ENCODE measurements around a stretch of chr1.

GRCh38 chr1:209676581-209677157 is 1.5 kb downstream of the G0S2 start:
- RAMPAGE, long total RNA: no peak
- RRBS: no CpG with 5 or more reads among the region's 3 CpGs

DNA sequence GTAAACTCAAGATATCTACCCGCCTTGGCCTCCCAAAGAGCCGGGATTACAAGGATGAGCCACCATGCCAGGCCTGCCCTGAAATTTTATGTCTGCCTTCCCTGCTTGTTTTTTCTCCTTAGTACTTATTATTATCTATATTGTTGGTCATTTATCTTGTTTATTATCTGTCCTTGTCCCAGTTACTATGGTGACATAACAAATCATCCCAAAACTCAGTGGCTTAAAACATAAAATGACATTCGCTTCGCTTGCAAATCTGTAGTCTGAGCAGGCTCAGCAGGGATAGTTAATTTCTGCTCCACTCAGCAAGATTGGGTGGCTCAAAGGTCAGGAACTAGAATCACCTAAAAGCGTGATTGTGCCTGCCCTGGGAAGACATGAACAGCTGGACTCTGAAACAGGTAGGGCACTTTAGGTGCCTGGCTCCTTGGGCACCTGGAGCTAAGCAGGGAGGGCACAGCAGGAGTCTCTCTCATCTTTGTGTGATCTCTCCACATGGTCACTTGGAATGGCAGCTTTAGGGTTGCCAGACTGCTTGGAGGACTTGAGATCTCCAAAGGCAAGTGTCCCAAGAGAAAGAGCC is 14.7 kb upstream of the TRAF3IP3 start:
- RAMPAGE, long total RNA: no peak
- RRBS: no CpG with 5 or more reads among the region's 5 CpGs

DNA sequence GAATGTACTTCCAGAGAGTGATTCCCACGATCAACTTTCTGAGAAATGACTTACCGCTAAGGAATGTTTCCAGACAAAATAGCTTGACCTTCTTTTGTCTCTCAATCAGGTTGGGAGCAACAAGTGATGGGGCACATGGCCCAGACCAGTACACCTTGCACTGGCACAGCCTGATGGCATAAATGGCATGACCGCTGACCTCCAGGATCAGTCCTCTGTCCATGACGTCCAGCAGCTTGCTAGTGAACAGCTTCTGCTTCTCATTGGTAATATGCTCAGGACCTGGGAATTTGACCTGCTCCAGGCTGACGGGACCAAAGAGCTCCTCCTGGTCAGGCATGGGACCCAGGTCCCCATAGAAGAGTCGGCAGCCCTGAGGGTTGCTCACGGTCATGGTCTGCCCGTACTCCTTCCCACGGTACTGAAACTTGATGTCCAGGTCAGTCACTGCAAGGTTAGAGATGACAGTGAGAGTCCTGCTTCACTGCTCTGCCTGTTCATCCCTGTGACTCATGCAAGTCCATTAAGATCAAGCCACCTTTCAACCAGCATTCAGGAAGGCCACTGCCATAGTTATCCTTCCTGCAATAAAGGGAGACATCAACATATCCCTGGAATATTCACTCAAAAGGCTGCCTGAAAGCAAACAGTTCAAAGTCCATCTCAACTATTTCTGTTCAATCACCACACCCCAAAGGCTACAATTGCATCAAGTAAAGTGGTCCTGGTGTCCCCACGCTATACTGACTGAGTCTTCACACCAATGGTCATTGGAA is 6.3 kb upstream of the C1orf74 start:
- RAMPAGE, long total RNA: no peak
- RRBS: no CpG with 5 or more reads among the region's 10 CpGs

GRCh38 chr1:209815950-209816299 is 10.0 kb upstream of the IRF6 start:
- RAMPAGE, long total RNA: no peak
- RRBS: no CpG with 5 or more reads among the region's 6 CpGs

GRCh38 chr1:209888497-209888988 is 49.5 kb upstream of the SYT14 start:
- RAMPAGE, long total RNA: no peak
- RRBS: no CpG with 5 or more reads among the region's 17 CpGs

GRCh38 chr1:210232060-210232328 is 602 bp upstream of the SERTAD4 start:
- RAMPAGE, long total RNA: no peak
- RRBS: no CpG with 5 or more reads among the region's 8 CpGs

DNA sequence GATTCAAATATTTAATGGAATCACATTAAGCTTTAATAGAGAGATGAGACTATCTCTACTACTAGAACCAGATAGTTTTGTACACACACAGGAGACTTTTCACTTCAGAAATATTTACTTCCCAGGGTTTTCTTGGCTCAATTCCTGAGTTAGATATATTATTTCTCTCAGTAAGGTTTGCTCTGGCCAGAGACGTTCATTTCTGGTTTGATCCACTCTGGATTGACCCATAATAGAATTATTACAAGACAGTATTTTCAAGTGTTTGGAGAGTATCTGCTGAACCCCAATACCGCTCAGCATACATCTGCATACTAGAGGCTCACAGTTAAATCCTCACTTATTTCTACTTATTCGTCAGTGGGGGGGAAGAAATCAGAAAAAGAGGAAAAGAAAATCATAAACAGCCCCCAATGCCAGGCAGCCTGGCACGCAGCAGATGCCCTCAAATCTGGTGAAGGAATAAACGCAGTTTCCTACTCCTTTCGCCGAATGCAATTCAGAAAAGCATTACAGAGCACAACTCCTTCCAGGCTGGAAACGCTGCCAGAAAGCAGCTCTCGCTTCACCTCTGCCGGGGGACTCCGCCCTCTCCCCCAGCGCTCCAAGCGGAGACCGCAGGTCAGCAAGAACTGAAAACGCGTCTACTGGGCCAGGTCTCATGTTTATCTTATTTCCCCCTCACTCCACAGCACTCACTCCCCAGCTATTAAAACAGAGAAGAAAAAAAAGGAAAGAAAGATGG is 1.1 kb upstream of the RCOR3 start:
- RAMPAGE, long total RNA: no peak
- RRBS: no CpG with 5 or more reads among the region's 16 CpGs

GRCh38 chr1:211521239-211521982 is 29.4 kb upstream of the RD3 start:
- RAMPAGE, long total RNA: no peak
- RRBS: no CpG with 5 or more reads among the region's 5 CpGs

DNA sequence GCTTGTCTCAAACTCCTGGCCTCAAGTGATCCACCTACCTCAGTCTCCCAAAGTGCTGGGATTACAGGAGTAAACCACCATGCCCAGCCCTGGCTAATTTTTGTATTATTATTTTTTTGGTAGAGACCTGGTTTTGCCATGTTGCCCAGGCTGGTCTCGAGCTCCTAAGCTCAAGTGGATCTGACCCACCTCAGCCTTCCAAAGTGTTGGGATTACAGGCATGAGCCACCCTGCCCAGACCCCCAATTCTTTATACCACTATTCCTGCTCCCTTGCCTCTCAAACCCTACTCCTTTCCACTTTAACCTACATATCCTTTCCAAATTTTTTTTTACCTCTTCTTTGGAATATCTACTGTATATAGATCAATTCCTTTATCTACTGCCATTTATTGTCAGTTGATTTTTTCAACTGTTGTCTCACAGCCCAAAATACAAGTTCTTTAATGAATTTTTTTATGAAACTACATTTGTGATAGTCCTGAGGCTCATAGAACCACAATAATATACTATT is 8.2 kb downstream of the SLC30A1 start:
- RAMPAGE, long total RNA: no peak
- RRBS: no CpG with 5 or more reads among the region's 1 CpG

GRCh38 chr1:211573821-211574725 is 4.9 kb downstream of the SLC30A1 start:
- RAMPAGE, long total RNA: no peak
- RRBS: no CpG with 5 or more reads among the region's 6 CpGs

DNA sequence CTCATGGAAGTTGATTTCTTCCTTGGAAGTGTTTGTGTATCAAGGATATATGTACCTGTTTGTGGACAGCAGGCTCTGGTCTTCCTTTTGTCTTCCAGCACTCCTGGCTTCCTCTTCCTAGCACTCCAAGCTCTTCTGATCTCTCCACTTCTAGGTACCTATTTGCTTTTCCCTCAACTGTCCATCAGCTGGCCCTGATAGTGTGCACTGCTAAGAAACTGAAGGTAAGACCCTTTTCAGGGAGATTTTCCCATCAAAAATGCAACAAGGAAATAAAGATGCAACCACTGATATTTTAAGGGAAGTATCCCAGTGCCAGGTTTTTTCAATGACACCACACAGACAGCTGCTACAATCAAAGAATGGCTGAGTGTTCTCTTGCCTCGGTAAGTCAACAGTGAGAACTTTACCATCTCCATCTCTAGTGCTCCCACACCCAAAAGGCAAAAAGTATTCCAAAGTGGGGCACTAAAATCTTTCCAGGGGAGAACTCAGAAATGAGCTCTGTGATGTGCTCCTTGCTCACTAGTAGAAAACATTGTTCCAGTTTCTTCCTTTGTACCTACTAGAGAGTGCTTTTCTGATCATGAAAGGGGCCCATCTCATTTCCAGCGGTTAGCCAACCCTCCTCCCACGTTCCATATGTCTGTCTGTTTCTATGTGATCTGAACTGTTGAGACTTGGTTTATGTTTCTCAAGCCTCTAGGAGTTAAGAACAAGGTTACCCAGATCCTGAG is 67.5 kb upstream of the NEK2 start:
- RAMPAGE, long total RNA: no peak
- RRBS: no CpG with 5 or more reads among the region's 3 CpGs

GRCh38 chr1:211792964-211793345 is 37.6 kb downstream of the LPGAT1 start:
- RAMPAGE, long total RNA: no peak
- RRBS: no CpG with 5 or more reads among the region's 2 CpGs

GRCh38 chr1:211889156-211890448 is 59.0 kb upstream of the LPGAT1 start:
- RAMPAGE, long total RNA: no peak
- RRBS: no CpG with 5 or more reads among the region's 58 CpGs

- RAMPAGE, long total RNA: no peak
- RRBS: no CpG with 5 or more reads among the region's 10 CpGs
Observed at GRCh38 chr1:211944510-211945426, 90.6 kb downstream of the INTS7 start.

DNA sequence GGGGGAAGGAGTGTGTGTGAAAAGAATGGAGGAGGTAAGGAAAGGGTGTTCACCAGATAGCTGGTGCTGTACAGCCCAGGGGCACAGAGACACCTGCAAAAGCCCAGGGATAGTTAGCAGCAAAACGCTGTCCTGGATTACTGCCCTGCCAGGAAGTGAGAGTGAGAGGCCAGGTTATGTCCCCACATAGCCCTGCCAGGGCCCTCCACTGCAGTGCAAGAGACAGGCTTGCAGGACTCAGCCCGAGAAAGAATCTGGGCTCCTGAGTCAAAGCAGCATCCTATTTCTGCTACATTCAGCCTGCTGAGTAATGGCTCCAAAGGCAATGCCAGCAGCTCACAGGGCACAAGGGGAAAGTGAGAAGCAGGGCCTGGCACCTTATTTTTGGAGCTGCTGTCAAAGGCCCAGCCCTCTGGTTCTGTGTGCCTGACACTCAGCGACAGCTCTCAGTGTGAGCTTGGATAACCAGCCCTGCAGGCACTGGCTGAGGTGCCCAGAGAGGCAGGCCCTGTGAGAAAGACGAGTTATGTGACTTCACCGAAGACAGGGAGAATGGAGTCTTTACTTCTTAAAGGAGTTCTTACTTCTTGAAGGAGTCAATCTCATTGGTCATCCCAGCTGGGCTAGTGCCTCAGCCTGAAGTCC is 83.9 kb downstream of the DTL start:
- RAMPAGE, long total RNA: no peak
- RRBS: no CpG with 5 or more reads among the region's 5 CpGs

DNA sequence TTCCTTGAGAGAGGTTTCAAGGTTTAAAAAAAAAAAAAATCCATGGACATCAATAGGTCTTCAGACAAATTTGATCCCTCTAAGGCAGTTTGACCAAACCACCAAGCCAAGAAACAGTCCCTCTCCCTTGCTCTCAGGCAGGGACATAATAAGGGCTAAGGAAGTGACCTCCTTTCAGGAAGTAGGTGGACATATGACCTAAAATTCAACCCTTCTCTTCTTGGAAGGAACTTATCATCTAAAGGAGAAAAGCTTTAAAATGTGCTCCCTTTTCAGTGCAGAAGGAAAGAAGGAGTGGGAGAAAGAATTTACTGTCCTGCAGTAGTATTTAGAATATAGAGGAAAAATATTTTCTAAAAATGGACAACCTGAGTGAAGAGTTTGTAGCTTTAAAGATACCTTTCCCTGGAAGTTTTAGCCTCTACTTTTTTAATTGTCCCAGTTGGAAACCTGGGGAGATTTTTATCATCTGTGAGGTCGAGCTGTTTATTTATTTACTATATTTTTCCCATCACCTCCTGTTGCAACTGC is 118.1 kb downstream of the DTL start:
- RAMPAGE, long total RNA: no peak
- RRBS: no CpG with 5 or more reads among the region's 1 CpG

DNA sequence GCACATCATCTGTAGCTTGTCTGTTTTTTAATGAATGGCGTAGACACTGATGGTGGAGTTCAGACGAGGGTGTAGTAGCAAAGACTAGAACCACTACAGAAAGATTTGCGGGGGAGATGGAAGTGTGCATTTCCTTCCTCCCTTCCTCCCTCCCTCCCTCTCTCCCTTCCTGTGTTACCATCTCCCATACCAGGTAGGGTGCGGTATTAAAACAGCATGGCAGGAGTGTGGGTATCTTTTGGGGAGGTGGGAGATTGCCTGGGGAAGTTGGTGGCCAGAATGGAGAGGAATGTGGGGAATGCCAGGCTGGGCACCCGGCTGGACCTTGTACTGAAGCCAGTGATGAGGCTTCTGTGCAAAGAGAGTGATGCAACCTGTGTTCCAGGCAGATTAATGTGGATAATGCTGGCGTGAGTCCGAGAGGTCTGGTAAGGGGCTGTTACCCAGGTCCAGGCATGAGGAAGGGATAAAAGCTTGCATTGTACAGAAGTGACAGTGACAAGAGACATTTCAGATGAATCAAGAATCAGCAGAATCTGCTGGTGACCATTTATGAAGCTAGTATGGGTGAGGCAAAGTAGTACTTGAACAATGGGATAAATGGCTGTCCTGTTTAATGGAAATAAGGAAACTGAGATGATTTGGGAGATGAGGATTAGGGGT is 30.3 kb upstream of the PPP2R5A start:
- RAMPAGE, long total RNA: no peak
- RRBS: no CpG with 5 or more reads among the region's 7 CpGs

GRCh38 chr1:212257224-212257694 is 28.0 kb upstream of the PPP2R5A start:
- RAMPAGE, long total RNA: no peak
- RRBS: no CpG with 5 or more reads among the region's 7 CpGs

- RAMPAGE, long total RNA: no peak
- RRBS: no CpG with 5 or more reads among the region's 9 CpGs
Observed at GRCh38 chr1:212309391-212309779, 24.2 kb downstream of the PPP2R5A start.

GRCh38 chr1:212310157-212310470 is 24.9 kb downstream of the PPP2R5A start:
- RAMPAGE, long total RNA: no peak